NB4 (cell line): ENCODE measurements around a stretch of chr7.

DNA sequence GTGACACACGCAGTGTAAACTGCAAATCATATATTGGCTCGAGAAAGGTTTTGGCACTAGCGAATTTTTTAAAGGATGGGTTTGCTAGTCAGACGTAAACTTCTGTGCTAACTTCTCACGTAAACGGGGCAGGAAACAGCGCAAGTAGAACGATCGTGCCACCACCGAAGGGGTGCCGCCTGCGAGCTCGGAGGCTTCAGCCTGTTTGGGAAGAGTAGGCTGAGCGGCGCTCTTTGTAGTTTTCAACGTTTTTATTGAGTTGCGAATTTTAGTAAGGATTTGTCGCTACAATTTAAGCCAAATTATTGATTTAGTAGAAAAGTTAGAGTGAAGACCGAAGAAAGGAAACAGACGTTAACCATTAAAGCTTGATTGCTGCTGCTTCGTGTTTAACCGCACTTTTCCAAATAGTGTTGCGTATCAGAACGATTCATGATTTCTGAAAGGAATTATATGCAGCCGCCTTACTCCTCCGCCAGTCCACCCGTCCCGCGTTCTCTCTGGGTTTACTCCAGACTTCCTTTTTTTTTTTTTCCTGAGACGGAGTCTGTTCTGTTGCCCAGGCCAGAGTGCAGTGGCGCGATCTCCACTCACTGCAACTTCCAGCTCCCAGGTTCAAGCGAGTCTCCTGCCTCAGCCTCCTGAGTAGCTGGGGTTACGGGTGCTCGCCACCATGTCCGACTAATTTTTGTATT is 1.2 kb downstream of the DNAJB6 start:
- RRBS: no CpG with 5 or more reads among the region's 36 CpGs

DNA sequence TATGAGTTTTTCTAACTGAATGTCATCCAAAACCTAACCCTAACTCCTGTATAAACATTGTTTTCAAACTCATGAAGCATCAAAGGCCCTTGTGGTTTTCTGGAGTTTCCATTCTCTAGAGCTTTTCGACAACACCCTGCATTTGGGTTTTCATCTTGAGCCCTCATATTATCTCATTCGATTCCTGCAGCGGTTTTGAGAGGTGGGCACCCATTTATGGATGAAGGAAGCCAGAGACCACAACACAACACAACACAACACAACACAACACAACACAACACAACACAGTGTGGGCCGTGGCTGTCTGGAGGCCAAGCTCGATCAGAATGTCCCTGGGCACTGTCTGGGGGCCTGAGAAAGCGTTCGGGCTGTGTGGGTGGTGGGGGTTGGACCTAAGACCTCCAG is 490.3 kb downstream of the DNAJB6 start:
- RRBS: no CpG with 5 or more reads among the region's 7 CpGs

DNA sequence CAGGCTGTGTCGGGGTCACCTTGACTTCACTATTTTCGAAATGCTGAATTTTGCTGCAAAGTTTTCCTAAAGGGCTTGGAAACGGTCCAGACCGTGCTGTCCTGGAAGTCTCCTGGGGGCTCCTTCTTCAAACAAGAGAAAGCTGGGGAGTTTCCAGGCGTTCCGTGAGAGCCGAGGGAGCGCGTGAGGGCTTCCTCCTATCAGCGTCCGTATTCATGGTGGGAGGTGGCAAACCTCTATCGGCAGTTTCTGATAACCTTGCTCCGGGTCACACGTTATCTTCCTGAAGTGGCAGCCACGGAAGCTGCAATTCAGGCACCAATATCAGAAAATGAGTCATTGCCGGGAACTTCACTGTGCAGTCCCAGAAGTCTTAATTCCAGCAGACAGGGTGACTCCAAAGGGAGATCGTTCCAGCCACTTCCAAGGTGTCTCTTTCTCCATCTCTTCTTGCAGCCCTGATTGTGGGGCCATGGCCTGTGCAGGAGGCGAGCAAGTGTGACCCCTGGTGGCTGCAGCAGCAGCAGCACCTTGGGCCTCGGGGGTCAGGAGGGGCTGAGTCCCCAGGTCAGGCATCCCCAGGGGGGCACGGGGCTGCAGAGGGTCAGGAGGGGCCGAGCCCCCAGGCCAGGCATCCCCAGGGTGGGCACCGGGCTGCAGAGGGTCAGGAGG is 538.5 kb downstream of the DNAJB6 start:
- RRBS: 3% methylated on average over 4 of the region's 22 CpGs

GRCh38 chr7:158414511-158415016 is 173.1 kb downstream of the PTPRN2 start:
- RRBS: 100% methylated on average over 4 of the region's 16 CpGs

DNA sequence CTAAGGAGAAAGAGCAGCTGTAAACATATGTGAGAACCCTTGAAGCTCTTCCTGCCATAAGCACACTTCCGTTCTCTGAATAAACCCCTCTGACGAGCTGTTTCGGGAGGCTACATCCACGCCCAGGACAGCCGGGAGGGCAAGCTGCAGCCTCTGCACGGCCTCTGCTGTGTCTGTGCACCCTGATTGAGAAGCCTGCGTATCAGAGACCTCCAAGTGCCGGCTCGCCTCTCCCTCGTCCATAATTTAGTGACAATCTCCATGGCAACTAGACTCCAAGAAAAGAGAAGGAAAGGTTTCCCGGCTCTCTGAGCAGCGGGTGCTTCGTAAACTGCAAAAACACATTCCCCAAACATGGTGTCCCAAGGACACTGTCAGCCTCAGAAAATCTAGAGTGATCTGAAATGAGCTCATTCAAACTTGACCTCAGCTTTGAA is 114.3 kb downstream of the PTPRN2 start:
- RRBS: 89% methylated on average over 6 of the region's 13 CpGs

GRCh38 chr7:158607323-158608090 is 19.9 kb upstream of the PTPRN2 start:
- RRBS: no CpG with 5 or more reads among the region's 13 CpGs

GRCh38 chr7:158740499-158741001 is 35.9 kb upstream of the NCAPG2 start:
- RRBS: no CpG with 5 or more reads among the region's 6 CpGs

- RRBS: no CpG with 5 or more reads among the region's 15 CpGs
Observed at GRCh38 chr7:158759618-158760474, 55.2 kb upstream of the NCAPG2 start.

- RRBS: no CpG with 5 or more reads among the region's 12 CpGs
Observed at GRCh38 chr7:158777709-158778386, 51.5 kb downstream of the ESYT2 start.

DNA sequence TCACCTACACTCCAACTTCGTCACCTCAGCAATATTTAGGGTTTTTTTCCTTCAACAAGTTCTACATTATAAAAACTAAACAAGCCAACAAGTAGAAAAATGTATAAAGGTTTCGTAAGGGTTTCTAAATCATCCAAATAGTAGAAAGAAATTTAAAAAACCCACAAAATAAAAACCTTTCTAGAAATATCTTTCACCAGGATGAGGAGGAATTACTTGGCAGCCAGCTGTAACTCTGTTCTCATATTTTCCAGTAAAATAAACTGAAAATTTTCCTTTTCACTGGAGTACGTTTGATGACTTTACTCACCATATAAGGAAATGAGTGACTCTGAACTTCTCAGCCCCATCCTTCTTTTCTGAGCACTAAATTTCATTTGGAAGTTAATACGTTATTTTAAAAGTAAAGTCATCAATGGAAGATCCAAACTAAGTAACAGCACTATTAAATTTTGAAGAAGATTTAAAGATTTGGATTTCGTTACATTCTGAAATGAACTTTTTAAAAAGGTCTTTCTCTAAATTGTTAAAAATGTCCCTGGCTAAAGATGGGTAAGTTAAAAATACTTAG is 43.5 kb downstream of the ESYT2 start:
- RRBS: no CpG with 5 or more reads among the region's 5 CpGs

- RRBS: no CpG with 5 or more reads among the region's 11 CpGs
Observed at GRCh38 chr7:158811173-158812158, 17.8 kb downstream of the ESYT2 start.

DNA sequence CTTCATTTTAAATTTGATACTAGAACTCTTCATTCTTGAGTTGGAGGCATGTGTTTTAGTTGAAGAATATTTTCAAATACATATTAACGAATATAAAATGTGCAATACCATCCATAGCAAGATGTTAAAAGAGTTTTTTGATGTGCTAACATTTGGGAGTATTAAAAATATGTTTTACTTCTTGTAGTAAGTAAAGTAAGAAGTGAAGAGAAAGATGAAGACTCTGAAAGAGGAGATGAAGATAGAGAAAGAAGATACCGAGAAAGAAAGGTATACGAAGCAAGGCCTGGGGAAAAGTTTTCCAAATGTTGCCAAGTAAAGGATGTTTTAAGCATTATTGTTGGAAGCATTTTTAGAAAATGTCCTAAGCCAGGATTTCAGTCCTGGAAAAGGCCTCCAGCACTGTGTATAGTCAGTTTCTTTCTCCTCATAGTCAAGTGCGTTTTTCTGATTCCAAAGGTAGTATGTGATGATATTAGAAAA is 20.1 kb downstream of the DYNC2I1 start:
- RRBS: no CpG with 5 or more reads among the region's 4 CpGs

DNA sequence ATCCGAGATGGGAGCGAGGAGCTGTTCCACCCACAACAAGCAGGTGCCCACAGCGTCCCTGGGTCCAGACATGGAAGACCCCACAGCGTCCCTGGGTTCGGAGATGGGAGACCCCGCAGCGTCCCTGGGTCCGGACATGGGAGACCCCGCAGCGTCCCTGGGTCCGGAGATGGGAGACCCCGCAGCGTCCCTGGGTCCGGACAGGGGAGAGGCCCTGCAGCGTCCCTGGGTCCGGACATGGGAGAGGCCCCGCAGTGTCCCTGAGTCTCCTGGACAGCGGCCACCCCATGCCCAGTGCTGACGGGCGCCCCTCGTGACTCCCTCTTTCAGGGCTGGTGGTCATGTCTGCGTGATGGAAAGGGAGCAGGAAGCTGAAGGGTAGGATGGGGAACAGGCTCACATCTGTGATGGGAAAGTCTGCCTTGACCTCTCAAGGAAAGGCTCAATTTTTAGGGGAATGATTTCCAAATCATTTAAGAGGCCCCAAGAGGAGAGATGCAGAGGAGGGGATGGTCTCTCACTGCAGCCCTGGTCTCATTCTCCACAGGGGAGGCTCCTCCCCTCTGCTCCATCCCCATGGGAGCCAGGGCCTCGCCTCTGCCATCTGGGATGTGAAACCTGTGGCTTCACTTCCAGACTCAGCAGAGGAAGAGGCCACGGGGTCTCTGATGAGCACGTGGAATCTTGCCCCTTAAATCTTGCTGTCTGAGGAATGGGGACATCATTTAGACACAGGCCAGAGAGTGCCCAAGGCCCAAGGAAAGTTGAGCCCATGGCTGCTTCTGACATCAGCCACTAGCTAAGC is 50.9 kb downstream of the VIPR2 start:
- RRBS: 100% methylated on average over 2 of the region's 25 CpGs

DNA sequence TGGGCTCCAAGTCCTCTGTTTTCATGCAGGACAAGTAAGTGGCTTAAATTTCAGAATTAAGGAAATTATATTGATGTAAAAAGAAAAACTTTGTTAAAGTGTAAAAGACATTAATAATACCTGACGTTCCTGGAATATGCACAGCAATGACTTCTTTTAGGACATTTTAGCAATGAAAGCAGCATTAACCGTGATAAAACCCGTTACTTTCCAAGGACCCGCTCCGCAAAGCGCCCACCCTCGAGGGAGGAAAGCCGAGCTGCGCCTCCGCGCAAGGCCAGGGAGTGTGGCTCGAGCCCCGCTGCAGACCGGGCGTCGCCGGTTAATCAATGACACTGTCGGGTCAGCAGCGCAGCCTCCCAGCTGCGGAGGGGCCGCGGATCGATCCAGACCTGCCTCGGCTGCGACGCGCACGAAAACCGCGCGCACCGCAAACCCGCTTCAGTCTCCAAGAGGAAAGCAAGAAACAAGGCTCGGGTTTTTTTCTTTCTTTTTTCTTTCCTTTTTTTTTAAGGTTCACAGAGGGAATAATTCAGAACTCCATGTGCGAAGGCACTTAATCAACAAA is 956 bp downstream of the VIPR2 start:
- RRBS: no CpG with 5 or more reads among the region's 35 CpGs